ENCODE measurements around a stretch of chr5.

GRCh38 chr5:150699410-150699880, 1.4 kb downstream of the RBM22 start:
- PRO-cap, 3 experiments: no peak in any of the 3 experiments
- RAMPAGE, long total RNA: no peak
- RRBS, 2 experiments: no CpG with 5 or more reads among the region's 4 CpGs

- PRO-cap, 3 experiments: no peak in any of the 3 experiments
- RAMPAGE, long total RNA: no peak
- RRBS, 2 experiments: no CpG with 5 or more reads among the region's 3 CpGs
Measured at GRCh38 chr5:150704053-150704457, 3.2 kb upstream of the RBM22 start.

DNA sequence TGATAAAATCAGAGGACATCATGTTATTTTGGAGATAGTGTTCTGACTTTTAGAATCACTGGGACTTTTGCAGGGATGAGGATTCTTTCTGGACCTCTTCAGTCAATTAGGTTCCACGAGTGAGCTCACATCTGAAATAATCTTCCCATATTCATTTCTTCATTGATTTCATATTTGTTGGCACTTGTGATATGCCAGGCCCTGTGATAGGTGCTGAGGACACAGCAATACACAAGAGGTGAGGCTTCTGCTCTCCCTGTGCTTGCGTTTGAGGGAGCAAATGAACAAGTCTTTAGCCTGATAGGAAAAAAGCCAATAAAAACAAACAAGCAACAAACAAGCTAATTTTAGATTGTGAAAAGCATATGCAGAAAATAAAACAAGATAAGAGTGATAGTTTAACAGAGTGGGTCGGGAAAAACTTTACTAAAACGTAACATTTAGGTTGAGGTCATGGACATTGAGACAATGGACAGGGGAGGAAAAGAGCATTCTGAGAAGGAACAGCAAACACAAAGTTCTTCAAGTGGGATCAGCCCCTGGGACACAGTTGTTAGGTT, 4.2 kb downstream of the SMIM3 start:
- PRO-cap, 3 experiments: no peak in any of the 3 experiments
- RAMPAGE, long total RNA: no peak
- RRBS, 2 experiments: no CpG with 5 or more reads among the region's 4 CpGs

DNA sequence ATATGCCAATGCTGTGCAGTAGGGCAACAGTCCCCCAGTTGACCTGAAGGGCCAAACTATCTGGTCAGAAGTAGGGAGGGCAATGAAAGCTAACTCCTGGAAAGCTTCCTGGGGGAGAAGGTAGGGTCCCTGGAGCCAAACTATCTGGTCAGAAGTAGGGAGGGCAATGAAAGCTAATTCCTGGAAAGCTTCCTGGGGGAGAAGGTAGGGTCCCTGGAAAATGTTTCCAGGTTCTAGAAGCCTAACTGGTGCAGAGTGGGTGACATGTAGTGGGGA, 48.4 kb upstream of the ZNF300 start:
- PRO-cap, 3 experiments: no peak in any of the 3 experiments
- RAMPAGE, long total RNA: no peak

DNA sequence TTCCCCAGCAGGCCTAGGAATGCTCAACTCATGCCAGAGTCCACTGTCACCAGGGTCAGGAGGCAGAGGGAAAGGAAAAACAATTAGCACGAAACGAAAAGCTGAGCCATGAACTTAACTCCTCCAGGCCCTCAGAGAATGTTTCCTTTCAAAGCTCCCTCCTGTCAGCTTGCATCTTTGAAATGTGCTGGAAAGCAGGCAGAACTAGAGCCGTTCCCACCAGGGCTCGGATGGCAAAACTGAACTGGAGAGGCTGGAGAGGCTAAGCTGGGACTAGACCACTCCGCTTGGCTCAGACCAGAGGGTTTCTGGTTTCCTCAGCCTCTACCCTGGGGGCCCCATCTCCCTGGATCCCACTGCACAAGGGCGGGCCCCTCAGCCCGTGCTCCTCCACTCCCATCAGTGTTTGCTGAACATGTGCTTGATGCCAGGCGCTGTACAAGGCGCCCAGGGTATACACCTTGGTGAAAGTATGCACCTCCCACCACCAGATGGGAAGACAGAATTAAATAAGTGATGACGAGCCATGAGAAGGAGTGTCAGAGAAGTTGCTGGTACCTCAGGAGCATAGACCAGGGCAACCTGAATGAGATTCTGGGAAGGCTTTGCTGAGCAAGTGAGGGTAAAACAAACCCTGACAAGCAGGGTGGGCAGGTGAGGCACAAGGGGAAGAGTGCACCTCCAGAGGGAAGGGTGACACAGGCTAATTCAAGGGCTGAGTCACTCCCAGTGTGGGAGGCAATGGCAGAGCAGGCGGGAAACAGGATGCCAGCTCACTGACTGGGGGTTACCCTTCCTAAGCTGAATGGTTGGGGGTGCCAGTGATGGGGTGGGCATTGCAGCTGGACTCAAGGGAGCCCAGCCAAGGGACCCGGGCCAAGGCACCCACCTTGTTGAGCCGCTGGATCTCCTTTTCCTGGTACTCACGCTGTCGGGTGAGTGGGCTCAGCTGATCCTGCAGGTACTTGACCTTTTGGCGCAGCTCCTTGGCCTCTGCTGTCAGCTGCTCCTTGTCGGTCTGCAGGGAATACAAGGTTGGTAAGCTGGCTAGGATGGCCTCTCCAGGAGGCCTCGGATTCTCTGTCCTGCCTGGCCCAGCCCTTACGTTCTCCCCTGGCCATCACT, 18.2 kb downstream of the GPX3 start:
- PRO-cap, 3 experiments: peak in 2 of 3 experiments; most common plus-strand start position 723 of the sequence (in 1); most common minus-strand start position 675 of the sequence (in 1)
- RAMPAGE, long total RNA: no peak
- RRBS, 2 experiments: no CpG with 5 or more reads among the region's 19 CpGs

- PRO-cap, 3 experiments: no peak in any of the 3 experiments
- RAMPAGE, long total RNA: no peak
- RRBS, 2 experiments: no CpG with 5 or more reads among the region's 25 CpGs
Measured at GRCh38 chr5:151056519-151057303, 24.1 kb downstream of the TNIP1 start.

GRCh38 chr5:151085267-151086578, 4.9 kb upstream of the TNIP1 start:
- PRO-cap, 3 experiments: peak in 1 of 3 experiments; most common plus-strand start chr5:151085654 (in 1); most common minus-strand start chr5:151085562 (in 1)
- RAMPAGE, long total RNA: no peak
- RRBS, 2 experiments: no CpG with 5 or more reads among the region's 16 CpGs

- PRO-cap, 3 experiments: peak in 1 of 3 experiments; most common minus-strand start chr5:151094185 (in 1)
- RAMPAGE, long total RNA: no peak
- RRBS, 2 experiments: 15 to 20% methylated on average over 2 of the region's 13 CpGs
Measured at GRCh38 chr5:151093870-151094897, 13.3 kb upstream of the TNIP1 start.

DNA sequence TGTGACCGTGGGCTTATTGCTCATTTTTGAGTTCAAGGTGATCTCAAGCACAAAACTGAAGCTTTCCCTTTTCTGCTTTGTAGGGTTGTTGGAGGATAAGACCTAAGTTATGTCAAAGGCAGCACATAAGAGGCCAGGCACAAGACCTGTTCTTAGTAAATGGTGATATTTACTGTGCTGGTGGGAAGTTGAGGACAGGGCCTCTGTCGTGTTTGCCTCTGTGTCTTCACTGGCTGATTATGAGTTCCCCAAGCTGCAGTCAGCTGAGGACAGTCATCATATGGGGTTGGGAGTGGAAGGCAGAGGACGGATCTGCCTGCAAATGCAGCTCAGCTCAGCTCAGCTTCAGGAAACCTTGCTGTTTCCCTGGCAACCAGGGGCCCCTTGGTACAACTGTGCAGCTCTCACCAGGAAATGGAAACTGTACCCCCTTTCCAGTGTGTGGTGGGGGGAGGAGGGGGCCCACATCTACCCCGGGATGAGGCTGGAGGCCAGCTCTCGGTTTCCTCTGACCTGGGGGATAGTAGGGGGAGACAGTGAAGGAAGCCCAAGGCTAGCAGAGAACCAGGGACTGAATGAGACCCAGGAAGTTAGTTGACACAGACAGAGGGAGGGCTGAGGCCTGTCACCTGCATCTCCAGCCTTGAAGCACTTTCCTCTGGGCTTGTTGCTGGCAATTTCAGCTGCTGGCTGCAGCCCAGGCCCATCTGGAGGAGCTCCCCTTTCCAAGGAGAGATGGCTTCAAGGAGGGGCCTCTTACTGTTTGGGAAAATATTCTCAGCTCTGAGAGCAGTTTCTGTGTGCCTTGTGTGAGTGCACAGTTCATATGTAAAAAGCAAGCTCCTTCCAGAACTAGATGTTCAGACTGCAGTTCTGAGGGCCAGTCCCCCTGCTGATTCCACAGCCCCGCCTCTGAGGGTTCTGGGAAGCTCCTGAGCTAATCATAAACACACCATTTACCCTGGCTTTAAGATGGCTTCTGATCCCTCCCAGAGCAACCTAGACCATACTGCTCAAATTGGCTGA, 7.0 kb downstream of the ANXA6 start:
- PRO-cap, 3 experiments: no peak in any of the 3 experiments
- RAMPAGE, long total RNA: no peak
- RRBS, 2 experiments: no CpG with 5 or more reads among the region's 6 CpGs

DNA sequence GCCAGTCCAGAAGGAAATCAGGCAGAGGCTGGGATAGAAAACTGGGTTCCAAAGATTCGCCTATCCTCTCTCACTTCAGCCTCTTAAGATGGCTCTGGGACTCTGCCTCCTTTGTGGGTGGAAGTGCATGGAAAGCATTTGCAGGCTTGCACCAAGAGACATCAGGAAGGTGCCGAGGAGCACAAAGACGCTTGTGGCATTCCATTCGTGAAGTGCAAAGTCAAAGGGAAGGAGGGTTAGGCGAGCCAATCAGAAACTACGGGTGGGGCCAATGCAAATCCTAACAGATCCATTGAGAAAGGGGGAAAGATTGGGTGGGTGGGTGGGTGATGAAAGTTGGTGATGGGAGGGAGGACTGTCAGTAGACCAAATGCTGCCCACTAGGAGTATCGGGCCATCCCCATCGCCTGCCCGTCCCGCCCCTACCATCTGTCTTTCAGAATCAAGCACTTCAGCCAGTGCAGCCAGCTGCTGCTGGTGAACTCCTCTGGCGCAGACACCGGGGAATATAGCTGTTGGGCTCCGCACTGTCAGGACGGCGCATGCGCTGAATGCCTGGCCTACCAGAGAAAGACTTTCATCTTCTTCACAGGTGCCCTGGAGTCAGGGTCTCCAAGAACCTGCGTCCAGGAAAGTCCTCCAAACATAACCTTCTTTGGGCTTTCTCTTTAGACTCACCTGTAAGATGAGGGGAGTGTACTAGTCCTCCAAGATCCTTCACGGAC, 17.1 kb upstream of the ANXA6 start:
- PRO-cap, 3 experiments: no peak in any of the 3 experiments
- RAMPAGE, long total RNA: no peak
- RRBS, 2 experiments: no CpG with 5 or more reads among the region's 18 CpGs

GRCh38 chr5:151257525-151258376, 4.8 kb downstream of the GM2A start:
- PRO-cap, 3 experiments: no peak in any of the 3 experiments
- RAMPAGE, long total RNA: no peak
- RRBS, 2 experiments: no CpG with 5 or more reads among the region's 13 CpGs

GRCh38 chr5:151661229-151662393, 25.1 kb downstream of the SPARC start:
- PRO-cap, 3 experiments: no peak in any of the 3 experiments
- RAMPAGE, long total RNA: no peak
- RRBS, 2 experiments: no CpG with 5 or more reads among the region's 8 CpGs

DNA sequence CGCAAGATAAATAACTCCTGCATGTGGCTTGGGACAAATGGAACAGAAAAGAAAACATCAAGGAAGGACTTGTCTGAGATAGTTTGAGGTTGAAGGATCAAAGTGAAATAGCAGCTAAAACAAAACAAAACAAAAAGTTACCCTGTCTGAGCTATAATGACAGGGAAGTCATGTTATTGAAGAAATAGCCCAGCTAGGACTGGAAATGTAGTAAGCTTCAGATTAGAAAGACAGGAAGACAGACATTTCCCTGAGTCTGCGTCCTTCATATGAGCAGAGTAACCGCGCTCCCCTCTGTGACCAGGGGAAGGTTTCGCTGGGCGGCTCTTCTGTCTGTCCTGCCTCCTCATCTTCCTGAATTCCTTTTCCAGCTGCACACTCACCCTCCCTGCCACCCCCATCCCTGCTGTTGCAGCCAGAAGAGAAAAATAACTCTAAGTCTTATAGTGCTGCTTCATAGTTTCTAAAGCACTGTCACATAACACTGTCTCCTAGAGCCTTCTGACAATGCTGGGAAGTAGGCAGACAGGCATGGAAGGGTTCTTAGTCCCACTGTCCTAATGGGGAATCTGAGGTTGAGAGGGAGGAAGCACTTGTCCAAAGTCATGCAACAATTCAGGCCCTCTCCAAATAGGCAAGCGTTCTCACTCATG, 8.6 kb downstream of the SPARC start:
- PRO-cap, 3 experiments: no peak in any of the 3 experiments
- RAMPAGE, long total RNA: no peak
- RRBS, 2 experiments: no CpG with 5 or more reads among the region's 7 CpGs

DNA sequence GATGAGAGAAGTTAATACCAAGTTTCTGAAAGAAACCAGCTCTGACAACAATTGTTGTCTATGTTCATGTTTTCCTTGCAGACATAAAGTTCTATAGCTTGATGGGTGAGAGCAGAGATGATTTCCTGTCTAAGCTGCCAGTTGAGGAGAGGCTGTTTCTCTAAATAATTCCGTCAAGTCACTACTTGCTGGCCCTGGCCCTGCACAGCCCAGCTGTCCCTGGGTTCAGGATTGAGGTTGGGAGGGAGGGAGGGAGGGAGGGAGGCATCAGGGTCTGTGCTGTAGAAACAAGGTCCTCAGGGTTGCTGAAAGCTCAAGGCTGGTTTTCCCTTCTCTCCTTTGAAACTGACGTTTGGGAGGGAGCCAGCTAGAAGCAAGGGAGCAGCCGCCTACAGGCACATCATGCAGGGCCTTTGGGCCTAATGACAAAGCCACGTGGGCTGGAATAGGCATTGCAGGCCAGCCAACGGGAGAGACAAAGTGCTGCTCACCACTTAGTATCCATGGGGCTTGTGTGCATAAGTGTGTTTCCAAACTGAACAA, 3.8 kb downstream of the SPARC start:
- PRO-cap, 3 experiments: no peak in any of the 3 experiments
- RAMPAGE, long total RNA: no peak
- RRBS, 2 experiments: no CpG with 5 or more reads among the region's 5 CpGs

GRCh38 chr5:151685460-151686325, 1.0 kb downstream of the SPARC start:
- PRO-cap, 3 experiments: peak in 1 of 3 experiments; most common plus-strand start chr5:151685922 (in 1)
- RAMPAGE, long total RNA: no peak
- RRBS, 2 experiments: no CpG with 5 or more reads among the region's 8 CpGs

DNA sequence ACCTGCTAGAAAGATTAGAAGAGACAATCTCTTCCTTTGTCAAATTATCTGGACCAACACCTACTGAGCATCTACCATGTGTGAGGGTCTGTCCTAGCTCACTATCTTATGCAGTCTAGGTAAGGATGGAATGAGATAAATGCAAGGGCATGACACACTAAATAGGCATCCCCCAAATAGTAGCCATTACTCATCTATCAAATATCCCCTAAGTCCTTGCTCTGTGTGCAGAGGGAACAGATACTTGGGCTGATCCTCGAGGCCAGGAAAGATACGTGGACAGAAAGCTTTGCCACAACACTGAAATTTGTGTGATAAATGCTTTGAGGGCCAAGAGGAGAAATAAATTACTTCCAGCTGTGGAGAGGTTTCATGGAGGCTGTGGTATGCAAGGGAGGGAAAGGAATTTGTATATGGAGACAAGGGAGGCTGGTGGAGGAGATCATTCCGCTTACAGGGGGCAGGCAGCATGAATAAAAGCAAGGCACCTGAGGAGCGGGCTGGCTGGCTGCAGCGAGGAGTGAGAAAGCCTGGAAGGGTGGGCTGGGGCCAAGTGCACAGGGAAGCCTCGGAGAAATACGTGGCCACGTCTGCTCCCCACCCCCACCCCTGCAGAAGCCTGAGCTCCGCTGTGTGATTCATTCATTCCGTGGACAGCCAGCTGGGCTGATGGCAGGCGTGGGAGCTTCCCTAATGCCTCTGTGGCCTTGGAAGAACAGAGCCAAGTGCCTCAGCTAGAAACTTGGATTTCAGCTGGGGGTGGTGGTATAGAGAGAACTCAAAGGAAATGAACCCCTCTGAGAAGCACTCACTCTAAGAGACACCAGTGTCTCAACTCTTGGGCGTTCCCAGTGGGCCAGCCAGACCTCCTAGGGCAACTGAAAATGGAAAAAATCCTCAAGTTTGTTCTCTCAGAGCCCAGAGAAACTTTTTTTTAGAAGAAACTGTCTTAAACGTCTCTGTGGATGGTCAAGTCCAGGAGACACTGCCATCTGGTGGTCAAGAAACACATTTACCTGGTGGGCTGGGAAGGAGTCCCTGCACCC, 18.3 kb downstream of the ATOX1 start:
- PRO-cap, 3 experiments: peak in 2 of 3 experiments; most common plus-strand start position 645 of the sequence (in 2)
- RAMPAGE, long total RNA: no peak
- RRBS, 2 experiments: no CpG with 5 or more reads among the region's 13 CpGs

DNA sequence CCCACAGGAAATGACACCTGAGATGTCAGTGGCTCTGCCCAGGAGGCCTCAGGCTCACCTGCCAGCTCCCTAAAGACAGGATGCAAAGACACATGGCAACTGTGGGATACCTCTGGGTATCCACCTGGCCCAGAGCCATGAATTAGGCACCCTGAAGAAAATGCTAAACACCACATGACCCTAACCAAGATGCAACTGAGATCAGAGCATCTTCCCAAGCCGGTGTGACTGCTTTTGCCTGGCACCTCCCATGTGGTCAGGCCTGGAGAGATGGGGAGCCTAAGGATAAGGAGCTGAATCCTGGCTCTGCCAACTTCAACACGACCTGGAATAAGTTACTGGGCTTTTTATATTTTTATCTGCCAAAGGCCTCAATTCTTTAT, 970 bp downstream of the ATOX1 start:
- PRO-cap, 3 experiments: no peak in any of the 3 experiments
- RAMPAGE, long total RNA: no peak
- RRBS, 2 experiments: no CpG with 5 or more reads among the region's 2 CpGs

DNA sequence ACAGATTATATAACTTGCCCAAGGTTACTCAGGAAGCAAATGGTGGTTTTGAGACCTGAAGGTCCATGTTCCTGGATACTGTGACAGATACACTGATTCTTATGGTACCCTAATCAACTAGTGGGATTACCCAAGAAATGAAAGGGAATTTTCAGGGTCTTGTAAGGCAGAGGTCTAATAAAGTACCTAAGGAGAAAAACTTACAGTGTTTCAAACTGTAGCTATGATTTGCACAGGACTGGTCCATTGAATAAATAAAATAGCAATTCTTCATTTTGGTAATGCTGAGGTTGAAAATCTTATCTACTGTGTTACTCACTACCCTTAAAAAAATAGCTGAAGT, 4.9 kb downstream of the GRIA1 start:
- PRO-cap, 3 experiments: no peak in any of the 3 experiments
- RAMPAGE, long total RNA: no peak

DNA sequence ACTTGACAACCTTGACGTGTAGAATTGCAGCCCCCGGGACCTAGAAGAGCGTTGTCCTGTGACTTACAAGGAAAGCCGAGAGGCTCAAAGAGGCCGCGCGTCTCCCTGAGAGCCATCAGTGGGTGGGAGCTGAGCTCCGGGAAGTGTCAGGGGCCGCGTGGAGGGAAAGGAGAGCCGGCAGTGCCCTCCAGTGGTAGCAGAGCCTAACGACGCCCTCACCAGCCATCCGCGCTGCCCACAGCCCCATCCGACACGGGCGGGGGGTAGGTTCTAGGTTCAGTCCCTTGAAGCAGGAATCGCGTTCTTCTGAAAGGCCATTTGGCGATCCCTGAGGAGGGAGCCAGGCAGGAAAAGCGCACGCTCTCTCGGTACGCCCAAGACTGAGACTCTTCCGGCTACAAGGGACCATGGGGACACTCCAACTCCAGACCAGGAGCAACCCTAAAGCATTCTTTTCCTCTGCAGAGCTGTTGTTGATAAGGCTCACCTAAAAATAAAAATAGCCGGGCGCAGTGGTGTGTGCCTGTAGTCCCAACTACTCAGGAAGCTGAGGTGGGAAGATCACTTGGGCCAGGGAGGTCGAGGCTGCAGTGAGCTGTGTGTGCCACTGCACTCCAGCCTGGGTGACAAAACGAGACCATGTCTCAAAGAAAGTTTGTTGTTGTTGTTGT, 40.5 kb upstream of the SAP30L start:
- PRO-cap, 3 experiments: no peak in any of the 3 experiments
- RAMPAGE, long total RNA: no peak
- RRBS, 2 experiments: 7 to 9% methylated on average over 8 of the region's 30 CpGs

GRCh38 chr5:154756563-154756705, 1.3 kb downstream of the LARP1 start:
- PRO-cap, 3 experiments: no peak in any of the 3 experiments
- RAMPAGE, long total RNA: no peak
- RRBS, 2 experiments: 2% methylated on average over 9 of the region's 14 CpGs

Measured in skeletal muscle tissue (tissue), 7 donors.